Fibroblast of the aortic adventitia (primary cell): ENCODE measurements around a stretch of chr17.

GRCh38 chr17:45231884-45232151, 10.1 kb downstream of the FMNL1 start:
- CAGE, long polyA plus RNA: no peak

DNA sequence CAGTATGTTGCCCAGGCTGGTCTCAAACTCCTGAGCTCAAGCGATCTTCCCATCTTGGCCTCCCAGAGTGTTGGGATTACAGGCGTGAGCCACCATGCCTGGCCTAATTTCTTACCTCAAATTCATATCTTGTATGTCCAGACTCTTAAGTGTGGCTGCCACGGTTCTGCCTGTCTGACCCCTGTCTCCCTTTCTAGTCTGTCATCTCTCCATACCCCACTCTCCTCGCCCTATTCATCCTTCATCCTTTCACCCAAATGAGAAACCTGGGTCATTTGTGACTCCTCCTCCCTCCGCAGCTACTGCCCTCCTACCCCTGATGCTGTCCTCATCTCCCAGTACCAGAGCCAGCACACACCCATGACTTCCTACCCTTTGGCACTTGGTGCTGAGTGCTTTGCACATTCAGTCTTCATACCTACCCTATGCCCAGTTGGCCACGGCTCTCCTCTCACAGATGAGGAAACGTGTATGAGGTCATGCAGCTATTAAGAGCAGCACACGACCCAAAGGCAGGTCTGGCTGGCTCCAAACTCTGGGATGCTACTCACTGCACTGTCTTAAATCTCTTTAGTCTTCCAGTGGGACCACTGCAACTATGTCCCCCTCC, 1.7 kb downstream of the SPATA32 start:
- CAGE, long polyA plus RNA: no peak

DNA sequence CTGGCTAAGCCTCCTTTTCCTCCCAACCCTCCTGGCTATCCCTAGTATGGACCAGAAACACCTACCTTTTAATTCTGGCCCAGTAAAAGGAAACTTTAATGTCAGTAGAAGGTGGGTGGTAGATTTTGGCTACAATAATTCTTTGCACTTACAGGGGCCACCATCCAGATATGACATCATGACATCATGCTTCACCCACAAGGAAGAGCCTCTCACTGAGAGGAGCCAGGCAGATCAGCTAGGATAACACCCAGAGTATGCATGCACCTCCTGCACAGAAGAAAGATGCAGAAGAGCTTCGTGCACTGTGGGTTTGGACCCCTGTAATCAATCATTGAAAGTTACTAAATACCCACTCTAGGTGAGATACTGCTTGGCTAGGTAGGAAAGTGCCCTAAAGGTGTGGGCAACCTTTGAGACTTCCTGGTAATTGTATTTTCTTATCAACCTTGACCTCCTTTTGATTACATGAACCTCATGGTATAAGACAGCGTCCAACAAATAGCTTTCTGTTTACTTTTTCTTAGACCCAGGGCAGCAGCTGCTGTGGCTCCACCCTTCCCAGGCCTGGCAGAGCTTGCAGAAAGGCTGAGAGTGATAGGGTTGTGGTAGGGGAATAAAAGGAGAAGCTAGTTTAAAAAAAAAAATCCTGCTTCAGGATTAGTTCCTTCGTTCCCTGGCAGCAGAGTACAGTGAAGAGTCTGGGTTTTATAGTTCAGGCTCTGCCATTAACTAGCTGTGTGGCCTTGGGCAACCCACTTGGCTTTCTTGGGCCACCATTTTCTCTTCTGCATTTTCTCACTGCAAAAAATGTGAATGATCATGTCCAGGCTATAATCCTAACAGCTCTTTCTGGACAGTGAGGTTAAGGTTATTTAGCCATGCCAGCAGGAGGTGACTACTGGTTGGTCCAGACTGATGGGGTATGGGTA, 6.2 kb downstream of the MAP3K14 start:
- CAGE, long polyA plus RNA: no peak

DNA sequence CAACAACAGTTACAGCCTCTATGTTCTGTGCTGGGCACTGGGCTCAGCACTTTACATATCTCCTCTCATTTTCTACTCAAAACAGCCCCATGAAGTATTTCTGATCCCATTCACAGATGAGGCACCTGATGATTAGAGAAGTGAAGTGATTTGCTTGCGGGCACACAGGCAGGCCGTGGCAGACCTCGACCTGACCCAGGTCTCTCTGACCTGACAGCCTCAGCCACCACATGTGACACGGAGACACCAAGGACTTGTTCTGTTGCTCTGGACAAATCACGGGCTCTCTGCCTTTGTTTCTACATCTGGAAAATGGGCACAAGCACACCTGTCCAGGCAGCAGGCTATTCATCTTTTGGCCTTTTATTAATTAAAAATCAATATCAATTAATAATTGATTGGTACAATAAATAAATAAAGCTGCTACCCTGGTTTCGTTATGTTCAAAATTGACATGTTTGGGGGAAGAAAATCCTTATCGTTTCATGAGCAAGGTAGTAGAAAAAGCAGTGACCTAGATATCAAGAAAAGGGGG, 3.4 kb downstream of the MAP3K14 start:
- CAGE, long polyA plus RNA: no peak

- CAGE, long polyA plus RNA: no peak
Observed at GRCh38 chr17:45317147-45317998, 553 bp upstream of the MAP3K14 start.

DNA sequence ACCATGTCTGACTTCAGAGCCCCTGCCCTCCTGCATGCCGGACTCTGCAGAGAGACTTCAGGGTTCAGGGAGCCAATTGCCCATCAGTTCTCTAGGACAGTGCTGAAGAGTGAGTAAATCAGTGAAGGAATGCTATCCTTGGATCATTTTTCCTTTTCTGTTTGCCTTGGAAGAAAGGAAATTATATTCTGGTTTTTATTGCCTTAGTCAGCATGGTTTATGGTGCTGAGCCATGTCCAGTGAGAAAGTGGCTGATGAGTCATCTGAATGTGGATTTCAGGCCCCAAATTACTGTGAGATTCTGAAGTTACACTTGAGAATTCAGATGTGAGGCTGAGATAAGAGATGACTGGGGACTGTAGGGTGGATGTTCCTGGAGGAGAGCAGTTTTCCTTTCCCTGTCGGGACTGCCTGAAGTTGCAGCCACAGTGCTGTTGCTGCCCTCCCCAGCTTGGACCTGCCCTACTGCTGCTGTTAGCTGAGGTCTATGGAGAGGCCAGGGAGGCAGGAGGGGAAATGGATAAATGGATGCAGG, 4.1 kb upstream of the MAP3K14 start:
- CAGE, long polyA plus RNA: no peak

DNA sequence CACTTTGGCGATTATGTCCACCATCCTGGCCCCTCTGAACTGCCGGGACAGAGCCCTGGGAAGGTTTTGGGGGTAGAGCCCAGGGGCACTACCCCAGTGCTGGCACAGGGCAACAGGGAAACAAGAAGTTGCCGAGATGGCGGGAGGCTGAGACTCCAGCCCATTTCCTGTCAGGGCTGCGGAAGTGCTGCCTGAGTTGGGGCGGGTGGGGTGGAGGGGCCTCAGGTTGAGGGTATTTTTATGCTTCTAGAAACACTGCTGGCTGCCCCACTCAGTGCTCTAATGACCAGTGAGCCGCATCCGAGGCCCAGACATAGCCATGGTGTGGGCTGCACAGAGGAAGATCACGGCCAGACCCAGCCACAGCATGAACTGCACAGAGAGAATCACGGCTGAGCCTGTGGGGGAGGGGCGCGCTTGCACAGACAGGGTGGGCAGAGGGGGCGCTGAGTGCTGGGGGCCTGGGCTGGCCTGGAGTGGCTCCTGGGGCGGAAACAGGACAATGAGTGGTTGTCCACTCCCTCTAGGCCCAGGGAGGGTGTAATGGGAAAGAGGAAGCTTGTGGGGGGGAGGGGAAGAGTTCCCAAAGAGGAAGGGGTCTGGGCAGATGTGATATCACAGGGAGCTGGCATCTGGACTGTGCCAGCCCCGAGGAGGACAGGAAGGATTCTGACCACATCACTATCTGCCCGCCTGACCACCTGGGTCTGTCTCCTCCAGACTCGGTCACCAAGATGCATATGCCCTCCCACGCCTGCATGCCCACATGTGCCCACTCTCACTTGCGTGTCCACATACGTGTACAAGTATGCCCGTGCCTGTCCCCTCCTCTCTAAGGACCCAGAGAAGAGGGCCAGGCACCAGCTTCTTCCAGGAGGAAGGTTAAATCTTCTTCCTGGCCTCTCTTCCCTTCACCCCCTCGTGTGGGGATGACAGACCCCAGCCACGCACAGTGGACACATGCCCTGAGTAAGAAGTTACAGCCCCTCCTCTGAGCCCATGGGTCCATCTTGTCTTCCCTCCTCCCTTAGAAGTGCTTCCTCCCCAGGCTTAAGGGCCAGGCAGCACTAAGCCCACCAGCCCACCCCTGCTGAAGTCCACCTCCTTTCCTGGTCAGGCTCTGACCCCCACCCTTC, 22.0 kb downstream of the ARHGAP27 start:
- CAGE, long polyA plus RNA: no peak

DNA sequence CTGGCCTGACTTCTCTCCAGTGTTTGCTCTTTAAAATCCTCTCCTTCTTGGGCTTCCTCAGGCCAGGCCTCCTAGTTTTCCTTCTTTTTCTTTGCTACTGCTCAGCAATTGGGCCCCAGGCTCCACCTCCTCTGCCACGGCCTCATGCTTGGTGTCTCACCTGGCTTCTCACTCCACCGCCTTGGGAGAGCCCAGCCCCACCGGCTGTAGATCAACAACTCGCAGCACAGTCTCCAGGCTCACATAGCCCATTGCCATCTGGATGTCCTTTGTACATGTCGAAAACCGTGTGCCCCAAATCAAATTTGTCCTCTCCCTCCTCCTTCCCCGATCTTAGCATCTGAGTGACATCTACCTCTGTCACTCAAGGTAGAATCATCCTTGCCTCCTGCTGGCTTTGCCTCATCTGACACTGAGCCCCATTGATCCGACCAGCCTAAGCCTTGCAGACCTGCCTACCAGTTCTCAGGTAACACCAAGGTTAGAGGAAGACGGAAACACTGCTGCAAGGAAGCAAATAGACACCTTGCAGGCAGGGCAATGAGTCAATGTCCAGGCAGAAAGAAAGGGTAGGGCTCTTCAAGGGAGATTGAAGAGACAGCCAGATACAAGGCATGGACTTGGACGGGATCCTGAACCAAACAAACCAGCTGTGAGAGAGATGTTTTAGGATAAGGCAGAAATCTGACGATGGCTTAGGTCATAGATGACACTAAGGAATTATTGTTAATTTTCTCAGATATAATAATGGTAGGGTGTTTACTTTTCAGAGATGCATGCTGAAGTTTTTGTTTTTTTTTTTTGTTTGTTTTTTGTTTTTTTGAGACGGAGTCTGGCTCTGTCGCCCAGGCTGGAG, 17.2 kb downstream of the ARHGAP27 start:
- CAGE, long polyA plus RNA: no peak

DNA sequence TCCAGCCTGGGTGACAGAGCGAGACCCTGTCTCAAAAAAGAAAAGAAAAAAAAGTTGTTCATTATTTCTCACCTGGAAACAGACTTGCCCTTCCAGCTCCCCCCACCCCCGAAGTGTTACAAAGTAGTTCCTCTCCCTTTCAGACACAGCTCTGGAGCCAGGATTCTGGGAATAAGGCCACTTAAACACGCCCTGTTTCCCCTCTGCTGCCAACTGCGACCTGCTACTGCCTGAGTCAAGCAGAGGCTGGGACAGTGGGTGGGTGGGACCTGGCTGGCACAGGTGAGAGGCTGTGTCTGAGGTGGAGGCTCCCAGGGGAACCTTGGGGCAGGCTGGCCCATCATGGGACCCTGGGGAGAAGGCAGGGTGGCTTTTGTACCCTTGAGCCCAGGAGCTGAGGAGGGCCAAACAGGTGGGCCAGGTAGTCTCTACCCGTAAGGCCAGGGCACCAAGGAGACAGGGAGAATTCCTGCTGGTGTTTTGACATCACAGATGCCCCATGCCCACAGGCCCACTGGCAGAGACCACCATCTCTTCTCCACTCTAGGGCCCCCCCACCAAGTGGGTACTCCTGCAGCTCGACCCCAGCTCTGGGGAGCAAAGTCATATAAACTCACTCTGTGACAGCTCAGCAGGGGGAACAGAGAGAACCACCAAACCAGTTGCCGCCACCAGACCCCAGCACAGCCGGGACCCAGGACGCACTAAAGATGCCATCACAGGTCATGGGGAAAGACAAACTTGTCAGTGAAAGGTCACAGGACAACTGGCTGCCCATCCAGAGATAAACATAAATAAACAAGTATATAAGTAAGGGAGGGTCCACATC, 14.0 kb downstream of the ARHGAP27 start:
- CAGE, long polyA plus RNA: no peak

GRCh38 chr17:45435662-45436113, 3.0 kb upstream of the ARHGAP27 start:
- CAGE, long polyA plus RNA: no peak

DNA sequence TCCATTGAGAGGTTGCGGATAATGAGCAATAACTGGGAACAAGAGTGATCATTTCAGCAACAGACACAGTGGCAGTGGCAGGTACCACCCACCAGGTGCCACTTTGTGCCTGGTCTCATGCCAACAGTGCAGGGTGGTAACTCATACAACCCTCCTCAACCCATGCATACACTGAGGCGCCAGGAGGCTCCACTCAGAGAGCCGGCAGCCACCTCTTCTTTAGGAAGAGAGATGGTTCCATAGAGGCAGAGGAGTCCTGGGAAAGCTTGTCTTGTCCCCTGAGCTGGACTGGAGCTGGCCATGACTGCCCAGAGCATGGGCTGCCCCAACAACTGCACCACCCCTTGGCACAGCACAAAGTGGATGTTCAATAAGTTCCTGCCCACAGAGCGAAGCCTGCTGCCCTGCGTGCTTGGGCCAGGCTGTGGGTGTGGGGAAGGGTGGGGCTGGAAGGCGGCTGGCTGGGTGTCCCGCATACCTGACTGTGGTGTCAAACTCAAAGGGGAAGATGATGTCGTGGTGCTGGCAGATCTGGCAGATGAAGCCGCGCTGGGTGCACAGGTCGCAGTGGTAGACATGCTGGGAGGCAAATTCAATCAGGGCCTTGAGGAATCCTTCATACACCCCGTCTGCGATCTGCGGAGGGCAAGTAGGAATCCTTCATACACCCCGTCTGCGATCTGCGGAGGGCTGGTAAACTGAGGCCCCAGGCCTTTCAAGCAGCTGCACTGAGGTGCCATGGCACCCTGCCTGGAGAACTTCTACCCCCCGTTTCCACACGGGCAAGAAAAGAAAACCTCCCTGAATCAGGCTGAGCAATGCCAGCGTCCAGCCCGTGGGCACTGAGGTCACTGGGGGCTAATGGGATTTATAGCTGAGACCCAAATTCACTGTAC, 6.6 kb upstream of the ARHGAP27 start:
- CAGE, long polyA plus RNA: no peak

DNA sequence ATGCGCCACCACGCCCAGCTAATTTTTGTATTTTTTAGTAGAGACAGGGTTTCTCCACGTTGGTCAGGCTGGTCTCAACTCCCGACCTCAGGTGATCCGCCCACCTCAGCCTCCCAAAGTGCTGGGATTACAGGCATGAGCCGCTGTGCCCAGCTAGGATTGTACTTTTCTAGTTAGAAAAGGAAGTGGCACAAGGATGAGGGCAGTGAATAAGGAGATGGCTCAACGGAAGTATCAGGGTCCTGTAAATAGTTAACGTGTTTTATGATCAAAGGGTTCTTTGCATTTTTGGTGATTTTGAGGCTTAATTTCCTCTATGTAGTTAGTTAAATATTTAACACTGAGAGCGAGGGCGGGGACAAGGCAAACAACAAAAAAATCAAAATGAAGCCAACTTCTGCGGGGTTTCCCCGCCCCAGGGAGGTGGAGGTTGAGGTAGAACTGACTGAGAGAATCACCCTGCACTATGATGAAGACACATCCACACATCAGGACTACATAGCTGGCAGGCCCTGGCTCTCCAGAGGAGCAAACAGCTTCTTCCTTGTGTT, 15.3 kb upstream of the ARHGAP27 start:
- CAGE, long polyA plus RNA: no peak

DNA sequence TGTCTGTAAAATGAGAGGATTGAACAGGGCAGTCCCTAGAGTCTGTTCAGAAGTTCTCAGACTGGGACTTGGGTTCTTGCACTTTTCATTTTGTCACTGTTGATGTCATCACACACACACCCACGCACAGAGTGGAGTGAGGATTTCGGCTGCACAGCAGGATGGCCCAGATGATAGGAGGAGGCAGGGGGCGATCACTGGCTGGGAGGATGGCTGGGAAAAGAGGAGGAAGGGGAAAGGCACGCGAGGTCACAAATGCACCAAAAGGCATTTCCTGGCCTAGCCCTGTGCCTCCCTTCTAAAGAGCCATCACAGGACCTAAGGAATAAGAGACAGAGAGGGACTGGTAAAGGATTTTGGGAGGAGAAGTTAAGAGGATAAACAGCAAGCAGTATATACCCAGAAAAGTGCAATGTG, 24.3 kb upstream of the MAPT start:
- CAGE, long polyA plus RNA: no peak

DNA sequence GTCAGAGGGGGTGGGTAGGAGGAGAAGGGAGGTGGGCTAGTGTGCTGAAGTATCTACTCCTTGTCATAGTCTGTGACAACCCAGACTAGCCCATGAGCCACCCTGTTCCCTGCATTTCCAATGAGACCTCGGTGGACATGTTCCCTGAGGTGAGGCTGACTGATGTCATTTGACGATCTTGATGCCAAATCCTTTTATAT, 21.2 kb downstream of the MAPT start:
- CAGE, long polyA plus RNA: no peak

DNA sequence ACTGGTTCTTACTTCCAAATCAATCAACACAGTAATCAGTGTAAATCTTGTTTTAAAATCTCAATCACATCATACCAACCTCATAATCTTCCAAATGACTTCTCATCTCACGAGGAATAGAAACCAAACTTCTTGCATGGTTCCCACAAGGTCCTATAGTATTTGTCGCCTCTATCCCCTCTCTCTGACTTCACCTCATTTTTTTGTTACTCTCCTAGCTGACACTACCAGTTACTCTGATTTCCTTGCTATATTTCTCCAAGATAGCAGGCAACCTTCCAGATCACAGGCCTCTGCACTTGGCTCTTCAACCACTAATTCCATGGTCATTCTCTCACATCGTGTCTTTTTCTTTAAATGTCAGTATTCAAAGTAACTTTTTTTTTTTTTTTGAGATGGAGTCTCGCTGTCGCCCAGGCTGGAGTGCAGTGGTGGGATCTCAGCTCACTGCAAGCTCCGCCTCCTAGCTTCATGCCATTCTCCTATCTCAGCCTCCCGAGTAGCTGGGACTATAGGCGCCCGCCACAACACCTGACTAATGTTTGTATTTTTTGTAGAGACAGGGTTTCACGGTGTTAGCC, 55.5 kb downstream of the STH start:
- CAGE, long polyA plus RNA: no peak

- CAGE, long polyA plus RNA: no peak
Observed at GRCh38 chr17:46145926-46146470, 47.2 kb downstream of the KANSL1 start.

DNA sequence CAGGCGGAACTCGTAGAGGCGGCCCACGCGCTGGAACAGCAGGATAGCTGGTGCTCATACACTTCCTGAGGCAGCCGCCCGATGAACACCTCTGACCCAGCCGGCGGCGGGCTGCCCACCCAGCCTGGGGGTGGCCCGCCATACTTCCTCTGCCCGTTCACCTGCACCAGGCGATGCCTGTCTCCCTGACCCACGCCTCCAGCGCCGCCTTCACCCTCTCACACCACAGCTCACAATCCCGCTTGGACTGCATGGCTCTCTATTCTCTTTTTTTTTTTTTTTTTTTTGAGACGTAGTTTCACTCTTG, 34.6 kb upstream of the LRRC37A start:
- CAGE, long polyA plus RNA: no peak

DNA sequence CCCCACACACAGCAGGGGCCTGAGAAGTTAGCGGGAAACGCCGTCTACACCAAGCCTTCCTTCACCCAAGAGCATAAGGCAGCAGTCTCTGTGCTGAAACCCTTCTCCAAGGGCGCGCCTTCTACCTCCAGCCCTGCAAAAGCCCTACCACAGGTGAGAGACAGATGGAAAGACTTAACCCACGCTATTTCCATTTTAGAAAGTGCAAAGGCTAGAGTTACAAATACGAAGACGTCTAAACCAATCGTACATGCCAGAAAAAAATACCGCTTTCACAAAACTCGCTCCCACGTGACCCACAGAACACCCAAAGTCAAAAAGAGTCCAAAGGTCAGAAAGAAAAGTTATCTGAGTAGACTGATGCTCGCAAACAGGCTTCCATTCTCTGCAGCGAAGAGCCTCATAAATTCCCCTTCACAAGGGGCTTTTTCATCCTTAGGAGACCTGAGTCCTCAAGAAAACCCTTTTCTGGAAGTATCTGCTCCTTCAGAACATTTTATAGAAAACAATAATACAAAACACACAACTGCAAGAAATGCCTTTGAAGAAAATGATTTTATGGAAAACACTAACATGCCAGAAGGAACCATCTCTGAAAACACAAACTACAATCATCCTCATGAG, 30.6 kb downstream of the ARL17A start:
- CAGE, long polyA plus RNA: no peak

DNA sequence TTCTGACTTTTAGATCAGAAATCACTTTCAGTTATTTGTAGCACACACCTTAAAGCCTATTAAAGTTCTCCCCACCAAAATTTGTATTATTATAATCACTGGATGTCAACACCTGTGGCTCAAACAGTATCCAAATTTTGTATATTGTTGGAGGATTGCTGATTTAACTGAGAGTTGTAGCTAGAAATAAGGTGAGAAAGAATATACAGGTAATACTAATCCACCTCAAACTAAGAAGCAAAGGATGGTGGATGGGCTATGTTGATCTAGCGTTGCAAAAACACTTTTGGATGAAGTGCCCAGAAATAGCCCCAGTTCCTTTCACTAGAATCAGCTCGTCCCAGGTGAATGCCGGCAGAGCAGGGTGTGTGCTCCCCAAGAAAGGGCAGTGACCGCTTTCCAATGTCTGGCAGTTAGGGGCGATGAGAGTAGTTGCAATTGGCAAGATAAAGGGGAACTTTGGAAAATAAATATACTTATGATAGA, 75.3 kb downstream of the NSF start:
- CAGE, long polyA plus RNA: no peak

- CAGE, long polyA plus RNA: no peak
Observed at GRCh38 chr17:46770636-46770997, 47.9 kb downstream of the WNT3 start.